ENCODE measurements around the genes C1orf216 and SH3D21.

DNA sequence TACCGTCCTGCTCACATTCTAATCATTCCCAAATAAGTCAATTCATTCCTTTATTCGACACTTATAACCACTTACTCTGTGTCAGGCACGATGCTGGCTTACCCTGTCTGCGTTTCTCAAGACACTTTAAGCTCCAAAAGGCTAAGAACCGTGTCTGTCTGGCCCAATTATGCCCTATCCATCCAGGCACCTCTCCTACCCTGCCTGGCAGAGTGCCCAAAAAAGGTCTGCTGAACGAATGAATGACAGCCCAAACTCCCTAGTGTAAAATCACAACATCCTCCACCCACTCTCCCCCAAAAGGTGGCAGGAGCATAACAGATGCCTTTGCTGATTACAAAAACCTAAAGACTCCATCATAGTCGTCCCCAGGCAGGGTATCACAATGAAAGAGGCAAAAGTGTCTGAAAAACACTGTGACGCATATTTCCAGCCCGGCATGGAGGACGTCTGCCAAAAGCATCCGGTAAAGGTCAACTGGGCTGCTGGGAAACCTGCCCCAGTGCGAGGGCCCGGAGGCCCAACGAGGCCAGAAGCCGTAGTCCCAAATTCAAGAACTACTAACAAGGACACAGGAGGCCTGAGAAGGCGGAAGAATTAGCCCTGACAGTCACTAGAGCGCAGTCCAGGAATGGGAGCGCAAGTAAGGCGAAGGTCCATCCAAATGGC lies 677 bp downstream of the SMIM12 start:
- PRO-cap, 2 experiments = peak in 2 of 2 experiments; most common plus-strand start position 440 of the sequence (in 2); most common minus-strand start position 264 of the sequence (in 1)

GRCh38 chr1:34885343-34886193 lies 26.0 kb upstream of the SMIM12 start:
- PRO-cap, 2 experiments = no peak in any of the 2 experiments

- PRO-cap, 2 experiments = peak in 1 of 2 experiments; most common minus-strand start chr1:35181776 (in 1)
These were observed 11.5 kb downstream of the SFPQ start for GRCh38 chr1:35181437-35181856.

GRCh38 chr1:35505814-35506287 lies 51.4 kb downstream of the KIAA0319L start:
- PRO-cap, 2 experiments = no peak in any of the 2 experiments

- PRO-cap, 2 experiments = no peak in any of the 2 experiments
These were observed 244 bp upstream of the TFAP2E start for GRCh38 chr1:35572996-35573143.

GRCh38 chr1:35576681-35577283 lies 3.7 kb downstream of the TFAP2E start:
- PRO-cap, 2 experiments = no peak in any of the 2 experiments

DNA sequence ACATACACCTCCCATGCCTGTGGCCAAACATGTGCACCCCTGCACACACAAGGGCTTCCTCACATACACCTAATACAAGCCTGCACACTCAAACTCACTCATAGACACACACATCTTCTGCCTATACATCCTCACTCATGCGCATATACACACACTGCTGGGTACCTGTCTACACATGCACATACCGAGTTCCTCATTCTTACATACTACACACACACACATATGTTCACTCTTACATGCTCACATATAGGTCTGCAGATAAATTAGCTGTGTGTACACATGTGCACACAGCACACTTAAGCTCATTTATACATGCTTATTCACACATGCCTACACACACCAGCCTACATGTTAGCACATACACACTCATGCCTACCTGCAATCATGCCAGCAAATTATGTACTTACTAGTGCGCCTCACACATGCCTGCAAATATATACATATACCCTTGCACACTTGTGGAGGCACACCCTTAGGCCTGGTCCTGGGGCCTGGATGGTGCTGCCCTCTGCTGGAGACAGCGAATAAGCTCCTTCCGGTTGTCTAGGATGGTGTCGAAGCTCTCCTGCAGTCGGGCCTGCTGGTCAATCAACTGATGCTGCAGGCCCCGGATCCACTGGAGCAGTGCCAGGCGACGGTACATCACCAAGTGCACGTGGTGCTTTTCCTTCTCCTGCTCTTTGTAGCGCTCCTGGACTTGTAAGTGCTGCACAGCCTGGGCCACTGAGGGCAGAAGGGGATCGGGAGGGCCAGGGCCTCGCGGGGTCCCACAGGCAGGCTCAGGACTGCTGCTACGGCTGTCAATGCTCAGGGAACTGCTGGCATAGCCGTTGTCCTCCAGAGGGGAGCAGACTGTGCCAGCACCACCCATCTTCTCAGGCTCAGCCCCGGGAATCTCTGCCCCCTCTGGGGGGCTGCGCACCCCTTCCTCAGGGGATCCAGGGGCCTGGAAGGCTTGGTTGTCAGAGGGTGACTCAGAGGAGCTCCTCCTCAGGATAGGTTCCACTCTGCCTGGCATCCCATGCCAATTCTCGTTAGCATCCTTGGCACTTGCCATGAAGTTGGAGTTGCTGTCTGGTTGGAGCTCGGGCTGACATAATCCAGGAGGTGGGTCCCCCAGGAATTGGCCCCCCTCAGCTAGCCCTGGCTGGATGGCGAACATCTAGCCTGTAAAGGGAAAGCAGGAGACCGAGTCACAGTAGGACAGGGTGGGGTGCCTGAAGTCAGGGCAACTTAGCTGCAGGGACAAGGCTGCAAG lies 3.1 kb downstream of the C1orf216 start:
- PRO-cap, 2 experiments = no peak in any of the 2 experiments

GRCh38 chr1:35718652-35719417 lies at the start of gene C1orf216:
Gene C1orf216 (minus strand): TSS chr1:35718884.
- PRO-cap, 2 experiments = peak in 2 of 2 experiments; most common plus-strand start chr1:35718700 (in 1); most common minus-strand start chr1:35718735 (in 2)

DNA sequence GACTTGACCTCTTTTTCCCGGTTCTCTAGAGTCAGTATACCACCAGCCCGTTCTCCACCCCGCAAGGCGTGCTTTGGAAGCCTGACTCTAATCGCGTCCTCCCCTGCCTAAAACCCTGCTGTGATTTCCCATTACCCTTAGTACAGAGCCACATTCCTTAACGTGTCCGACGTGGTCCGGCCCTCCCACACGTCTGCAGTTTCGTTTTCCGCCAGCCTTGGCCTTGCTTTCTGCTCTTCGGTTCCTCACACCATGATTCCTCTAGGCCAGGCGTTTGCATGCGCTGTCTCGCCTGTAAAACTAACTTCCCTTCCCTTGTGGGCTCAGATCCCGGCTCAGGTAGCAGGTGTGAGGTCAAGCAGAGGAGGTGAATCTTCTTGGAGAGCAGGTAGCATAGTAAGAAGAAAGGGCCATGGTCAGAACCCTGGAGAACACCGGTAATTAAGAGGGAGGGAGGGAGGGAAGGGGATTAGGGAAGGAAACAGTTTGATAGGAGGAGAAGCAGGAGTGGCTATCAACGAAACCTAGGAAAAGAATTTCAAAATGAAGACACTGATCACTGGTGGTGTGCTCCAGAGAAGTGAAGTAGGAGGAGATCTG lies 961 bp downstream of the ADPRS start:
- PRO-cap, 2 experiments = no peak in any of the 2 experiments

- PRO-cap, 2 experiments = peak in 1 of 2 experiments; most common plus-strand start chr1:36167118 (in 1)
These were observed 11.2 kb downstream of the MAP7D1 start for GRCh38 chr1:36166862-36167878.

- PRO-cap, 2 experiments = no peak in any of the 2 experiments
These were observed 31.9 kb downstream of the MAP7D1 start for GRCh38 chr1:36187732-36188451.

GRCh38 chr1:36226565-36226995 lies 2.3 kb downstream of the THRAP3 start:
- PRO-cap, 2 experiments = no peak in any of the 2 experiments

DNA sequence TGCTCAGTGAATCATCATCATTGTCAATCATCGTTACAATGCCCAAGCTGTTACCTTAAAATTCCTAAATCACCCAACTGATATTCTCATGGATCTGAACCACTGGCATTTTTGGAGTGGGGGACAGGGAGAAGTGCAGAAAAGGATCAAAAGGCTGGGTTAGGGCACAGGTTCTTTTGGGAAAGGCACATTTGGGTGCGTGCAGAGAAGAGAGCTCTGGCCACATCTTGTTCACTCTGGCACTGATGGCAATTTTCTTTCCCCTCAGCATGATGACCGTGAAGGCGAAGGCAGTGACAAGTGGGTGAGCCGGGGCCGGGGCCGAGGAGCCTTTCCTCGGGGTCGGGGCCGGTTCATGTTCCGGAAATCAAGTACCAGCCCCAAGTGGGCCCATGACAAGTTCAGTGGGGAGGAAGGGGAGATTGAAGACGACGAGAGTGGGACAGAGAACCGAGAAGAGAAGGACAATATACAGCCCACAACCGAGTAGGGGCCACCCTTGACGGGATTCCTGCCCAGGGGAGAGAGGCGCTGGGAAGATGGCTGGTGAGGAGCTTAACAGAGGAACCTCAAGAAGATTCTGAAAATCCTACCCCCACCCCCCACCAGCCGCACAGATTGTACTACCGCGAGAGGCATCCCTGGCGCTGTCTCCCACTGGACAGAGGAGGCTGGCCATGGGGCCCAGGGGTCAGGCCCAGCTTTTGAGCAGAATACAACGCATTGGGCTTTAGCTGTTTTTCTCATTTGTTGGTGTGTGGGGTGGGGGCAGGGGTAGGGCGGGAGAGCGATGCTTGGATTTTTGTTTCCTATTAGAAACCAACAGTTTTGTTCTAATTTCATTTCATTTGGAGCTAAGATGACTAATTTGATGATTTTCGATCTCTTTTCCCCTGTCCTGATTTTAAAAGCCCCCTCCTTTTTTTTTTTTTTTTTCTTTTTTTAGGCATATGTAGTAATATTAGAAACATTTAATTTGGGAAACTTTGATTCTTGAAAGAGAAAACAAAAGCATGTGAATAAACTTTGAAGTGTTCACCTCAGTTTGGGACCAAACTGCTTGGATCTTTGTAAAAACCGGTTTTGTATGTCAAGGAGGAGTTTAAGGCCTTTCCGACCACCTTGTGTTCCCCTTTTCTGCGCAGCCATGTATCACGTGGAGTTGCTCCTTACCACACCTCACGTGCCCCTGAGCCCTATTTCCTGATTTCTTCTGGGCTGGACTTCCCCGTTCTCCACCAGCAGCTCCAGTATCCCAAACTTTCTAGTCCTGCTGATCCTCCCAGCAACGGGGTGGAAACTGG lies 2.2 kb upstream of the SH3D21 start:
- PRO-cap, 2 experiments = no peak in any of the 2 experiments

GRCh38 chr1:36305837-36306471 lies at the start of gene SH3D21:
Gene SH3D21 (plus strand): TSS chr1:36306368.
- PRO-cap, 2 experiments = peak in 2 of 2 experiments; most common plus-strand start chr1:36306368 (in 2)

GRCh38 chr1:36321042-36322051 lies 2.1 kb downstream of the EVA1B start:
- PRO-cap, 2 experiments = no peak in any of the 2 experiments

DNA sequence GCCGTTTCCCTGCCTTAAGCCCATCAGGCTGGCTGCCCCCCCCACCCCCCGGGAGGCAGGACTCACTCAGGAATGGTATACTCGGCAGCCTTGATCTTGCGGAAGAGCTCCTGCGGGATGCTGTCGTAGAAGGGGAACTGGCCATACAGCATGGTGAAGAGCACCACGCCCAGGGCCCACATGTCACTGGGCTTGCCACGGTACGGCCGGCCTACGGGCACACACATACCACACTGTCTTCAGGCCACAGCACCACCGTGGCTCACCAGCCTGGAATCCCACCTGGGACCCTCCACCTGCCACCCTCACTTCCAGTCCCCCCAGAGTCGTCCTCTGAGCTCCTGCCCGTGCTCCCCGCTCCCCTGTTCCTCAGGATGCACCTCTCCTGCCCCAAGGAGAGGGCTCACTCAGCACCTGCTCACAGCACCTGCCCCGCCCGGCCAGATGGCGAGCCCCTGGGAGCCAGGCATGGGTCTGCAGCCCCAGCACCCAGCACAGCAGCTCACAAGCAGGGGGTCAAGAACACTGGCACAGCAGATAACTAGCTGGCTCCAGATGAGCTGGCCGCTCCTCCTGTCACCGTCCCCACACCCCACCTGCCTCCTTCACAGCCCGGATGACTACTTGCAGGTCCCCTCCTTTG lies 20.7 kb upstream of the EVA1B start:
- PRO-cap, 2 experiments = no peak in any of the 2 experiments

- PRO-cap, 2 experiments = no peak in any of the 2 experiments
These were observed 4.5 kb downstream of the STK40 start for GRCh38 chr1:36380861-36381953.

DNA sequence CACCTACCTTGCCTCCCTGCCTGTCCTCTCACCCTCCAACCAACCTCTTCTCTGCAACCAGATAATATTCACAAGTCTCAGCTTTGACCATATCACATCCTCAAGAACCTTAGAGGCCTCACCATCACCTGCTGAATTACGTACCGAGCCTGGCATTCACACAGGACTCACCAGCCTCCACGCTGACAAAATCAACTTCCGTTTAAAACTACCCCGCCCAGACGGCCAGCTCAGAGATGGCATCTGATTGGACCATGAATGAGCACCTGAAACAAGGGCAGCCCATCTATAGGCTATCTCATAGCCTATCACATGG lies 50.7 kb upstream of the ZC3H12A start:
- PRO-cap, 2 experiments = no peak in any of the 2 experiments

- PRO-cap, 2 experiments = peak in 1 of 2 experiments; most common plus-strand start chr1:37473437 (in 1)
These were observed 1.2 kb upstream of the ZC3H12A start for GRCh38 chr1:37473228-37473573.

DNA sequence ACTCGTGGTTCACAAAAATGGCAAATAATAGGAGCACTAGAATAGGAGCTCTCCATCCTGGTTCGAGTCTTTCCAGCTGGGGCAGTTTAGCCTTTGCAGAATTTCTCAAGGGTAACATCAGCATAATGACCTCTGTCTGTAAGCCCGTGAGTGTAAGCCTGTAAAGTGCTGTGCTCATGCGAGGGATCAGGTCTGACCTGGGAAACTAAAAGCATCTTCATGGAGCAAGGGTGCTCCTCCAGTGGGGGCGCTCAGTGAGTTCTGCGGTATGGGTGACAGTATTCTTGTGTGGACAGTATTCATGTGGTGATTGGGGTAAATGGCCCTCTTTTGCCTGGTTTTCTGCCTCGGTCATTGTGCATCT lies 824 bp upstream of the ZC3H12A start:
- PRO-cap, 2 experiments = no peak in any of the 2 experiments

All from cytotoxic T cell (primary cell).